Mesenchymal stem cell of Wharton's jelly (primary cell): ENCODE results near the gene DISC1.

DNA sequence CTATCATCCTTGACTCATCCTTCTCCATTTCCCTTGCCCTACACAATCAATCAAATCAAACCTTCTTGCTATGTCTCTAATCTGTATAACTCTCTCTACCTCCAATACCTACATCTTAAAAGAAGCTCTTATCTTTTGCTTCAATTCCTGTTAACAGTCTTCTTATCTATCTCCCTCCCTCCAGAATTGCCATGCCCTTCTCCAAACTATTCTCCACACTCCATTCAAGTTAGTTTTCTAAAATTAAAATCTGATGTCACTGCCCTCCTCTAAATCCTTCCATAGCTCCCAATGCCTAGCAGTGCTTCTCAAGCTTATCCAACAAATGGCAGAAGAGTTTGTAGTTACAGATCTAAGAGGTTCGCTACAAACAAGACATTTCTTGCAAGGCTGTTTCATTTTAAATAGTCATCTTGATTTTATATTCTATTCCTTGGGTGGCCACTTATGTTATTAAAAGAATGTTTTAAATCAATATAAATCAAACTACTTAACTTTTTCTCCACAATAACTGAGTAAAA lies 25.2 kb downstream of the EGLN1 start:
- CAGE, long polyA plus RNA: no peak

DNA sequence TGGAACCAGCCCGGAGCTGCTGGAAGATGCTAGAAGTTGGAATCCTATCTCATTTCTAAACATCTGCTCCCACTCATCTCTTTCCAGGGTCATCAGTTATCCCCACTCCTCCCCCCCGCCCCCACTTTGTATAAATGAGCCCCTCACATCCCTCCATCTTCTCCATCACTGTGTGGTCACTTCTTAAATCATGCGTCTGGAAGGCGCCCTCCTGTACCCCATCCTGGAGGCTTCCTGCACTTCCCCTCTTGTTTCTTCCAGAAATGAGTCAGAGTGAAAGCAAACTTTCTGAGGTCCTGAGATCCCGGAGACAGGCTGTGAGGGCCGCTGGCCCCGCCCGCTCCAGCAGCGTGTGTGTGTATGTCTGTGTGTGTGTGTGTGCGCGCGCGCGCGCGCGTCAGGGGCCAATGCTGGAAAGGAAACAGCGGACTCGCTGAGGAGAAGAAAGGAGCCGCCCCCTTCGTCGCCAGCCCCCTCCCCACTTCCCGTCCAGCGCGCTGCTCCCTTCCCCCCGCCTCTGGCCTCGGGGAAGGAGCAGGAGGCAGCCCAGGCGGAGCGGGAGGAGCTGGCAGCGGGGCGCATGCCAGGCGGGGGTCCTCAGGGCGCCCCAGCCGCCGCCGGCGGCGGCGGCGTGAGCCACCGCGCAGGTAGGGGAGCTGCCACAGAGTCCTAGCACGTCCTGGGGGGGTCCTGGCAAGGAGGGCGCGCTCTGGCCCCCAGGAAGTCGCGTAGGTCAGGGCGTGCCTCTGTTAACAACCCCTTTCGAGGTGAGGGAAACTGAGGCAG lies at the start of gene DISC1:
DISC1 (plus strand) TSS at position 503 of the 786 bp plus-strand sequence.
- CAGE, long polyA plus RNA: no peak

DNA sequence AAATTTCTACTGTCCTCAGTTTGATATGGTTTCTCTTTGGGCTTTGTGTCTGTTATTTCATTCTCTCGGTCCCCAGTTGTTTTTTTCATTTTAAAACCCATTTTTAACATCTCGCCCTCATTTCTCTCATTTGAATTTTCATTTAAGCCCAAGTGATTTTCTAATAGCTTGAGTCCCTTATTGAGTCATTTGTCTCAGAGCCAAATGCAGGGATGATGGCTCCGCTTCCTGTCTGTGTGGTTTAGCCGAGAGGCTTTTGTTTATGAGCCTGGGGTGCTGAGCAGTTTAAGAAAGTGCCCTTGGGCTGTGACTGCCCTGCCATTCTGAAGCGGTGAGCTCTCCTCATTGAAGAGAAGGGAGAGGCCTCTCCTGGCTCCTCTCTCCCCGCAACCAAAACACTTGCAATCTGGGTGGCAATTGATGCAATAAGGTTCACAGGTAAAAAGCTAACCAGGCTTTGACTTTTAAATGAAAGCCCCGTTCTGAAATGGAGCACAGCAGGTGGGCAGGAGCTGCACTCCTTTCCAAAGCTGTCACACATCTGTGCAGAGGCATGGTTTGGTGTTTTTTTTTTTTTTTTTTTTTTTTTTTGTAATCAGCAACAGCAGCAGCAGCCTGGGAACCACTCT lies 403.8 kb downstream of the SIPA1L2 start:
- CAGE, long polyA plus RNA: no peak

DNA sequence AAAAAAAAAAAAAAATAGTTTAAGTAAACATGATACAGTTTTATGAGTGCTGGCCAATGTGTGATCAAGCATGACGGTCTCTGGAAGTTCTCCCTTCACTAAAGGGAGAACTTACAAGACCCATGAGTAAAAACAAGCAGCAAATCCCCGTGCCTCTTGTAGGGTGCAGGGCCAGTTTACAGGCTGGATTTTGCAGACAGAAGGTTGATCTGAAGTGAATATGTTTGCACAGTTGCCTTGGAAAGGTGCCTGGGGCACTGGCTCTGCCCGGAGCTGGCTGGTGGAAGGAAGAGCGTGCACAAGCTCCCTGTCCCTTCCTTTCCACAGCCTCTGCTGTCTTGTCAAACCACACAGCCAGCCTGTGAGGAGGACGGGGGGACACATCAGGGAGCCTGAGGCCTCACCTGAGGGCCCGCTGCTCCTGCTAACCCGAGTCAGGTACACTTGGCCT lies 251.7 kb downstream of the SIPA1L2 start:
- CAGE, long polyA plus RNA: no peak

DNA sequence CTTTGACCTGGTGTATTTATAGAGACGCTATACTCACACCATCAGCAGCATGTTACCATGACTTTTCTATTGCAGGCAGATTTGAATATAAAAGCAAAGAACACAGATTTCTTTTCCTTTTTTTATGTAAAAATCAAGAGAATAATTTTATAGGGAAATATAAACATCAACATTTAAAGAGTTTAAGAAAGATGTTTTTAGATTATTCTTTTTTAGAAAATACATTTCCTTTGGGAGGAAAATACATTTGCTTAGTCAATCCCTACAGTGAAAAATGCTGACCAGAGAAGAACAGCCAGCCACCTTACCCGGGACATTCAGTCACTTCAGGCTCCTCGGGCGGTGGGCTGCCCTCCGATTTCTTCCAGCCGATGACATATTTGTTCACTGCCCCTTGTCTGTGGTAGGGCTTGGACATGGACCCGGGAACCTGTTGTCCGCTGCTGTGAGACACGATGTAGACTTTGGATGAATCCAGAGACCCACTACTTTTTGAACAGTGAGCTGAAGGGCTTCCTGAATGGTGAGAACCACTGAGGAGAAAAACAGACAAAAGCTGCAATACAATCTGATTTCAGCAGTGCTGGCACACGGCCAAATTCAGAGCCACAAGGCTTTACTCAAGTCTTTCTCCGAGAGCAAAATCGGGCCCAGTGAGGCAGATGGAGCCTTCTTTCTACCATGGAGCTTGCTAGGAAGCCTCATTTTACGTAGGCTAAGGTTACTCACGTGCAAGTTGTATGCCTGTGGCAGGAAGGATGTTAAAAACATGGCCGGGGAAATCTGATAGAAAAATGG lies 197.8 kb downstream of the SIPA1L2 start:
- CAGE, long polyA plus RNA: no peak

GRCh38 chr1:232542747-232543177 lies 87.2 kb downstream of the SIPA1L2 start:
- CAGE, long polyA plus RNA: no peak

GRCh38 chr1:232595079-232595872 lies 34.7 kb downstream of the SIPA1L2 start:
- CAGE, long polyA plus RNA: no peak

- CAGE, long polyA plus RNA: no peak
Measured at GRCh38 chr1:232610668-232611248, 19.2 kb downstream of the SIPA1L2 start.

DNA sequence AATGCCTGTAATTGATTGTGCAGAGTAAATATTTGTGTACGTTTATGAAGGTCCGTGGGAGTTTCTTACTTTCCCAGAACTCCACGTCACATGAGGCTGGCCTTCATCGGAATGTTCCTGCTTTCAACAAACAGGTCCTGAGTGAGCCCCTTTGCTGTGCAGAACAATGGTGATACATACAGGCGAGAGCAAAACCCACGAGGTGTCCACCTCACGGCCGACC lies 2.6 kb upstream of the SIPA1L2 start:
- CAGE, long polyA plus RNA: no peak

DNA sequence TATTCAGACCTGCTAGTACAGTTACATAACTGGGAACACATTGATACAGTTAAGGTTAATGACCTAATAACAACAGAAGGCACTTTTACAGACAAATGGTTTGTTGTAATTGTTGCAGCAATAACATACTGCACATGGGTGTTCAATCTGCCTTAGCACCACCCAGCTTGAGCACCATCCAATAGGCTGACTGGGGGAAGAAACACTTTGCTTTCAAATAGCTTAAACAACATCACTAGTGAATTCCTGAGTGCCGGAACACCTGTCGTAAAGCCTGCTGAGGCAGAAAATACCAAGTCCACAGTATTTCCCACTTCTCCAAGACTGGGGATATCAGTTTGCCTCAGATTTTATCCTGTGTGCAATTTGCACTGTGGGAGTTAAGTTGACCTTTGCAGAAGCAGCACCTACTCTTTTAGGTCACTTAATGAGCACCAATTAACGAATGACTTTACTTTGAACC lies 40.2 kb upstream of the MAP10 start:
- CAGE, long polyA plus RNA: no peak

GRCh38 chr1:232950952-232951228 lies 479 bp downstream of the NTPCR start:
- CAGE, long polyA plus RNA: no peak

GRCh38 chr1:233098124-233098514 lies 147.7 kb downstream of the NTPCR start:
- CAGE, long polyA plus RNA: no peak

DNA sequence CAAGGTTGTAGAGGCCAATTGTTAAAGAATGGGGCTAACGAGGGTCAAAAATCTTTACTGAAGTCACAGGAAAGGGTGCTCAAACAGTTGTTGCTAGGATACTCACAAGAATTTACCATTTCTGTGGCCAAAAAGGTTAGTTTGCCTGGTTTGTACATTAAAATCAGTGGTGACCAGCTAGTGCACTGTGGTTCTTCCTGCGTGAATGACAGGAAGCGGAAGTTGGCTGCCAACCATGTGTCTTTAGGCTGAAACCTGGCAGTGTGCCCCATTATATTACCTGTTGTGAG lies 13.5 kb downstream of the MAP3K21 start:
- CAGE, long polyA plus RNA: no peak

DNA sequence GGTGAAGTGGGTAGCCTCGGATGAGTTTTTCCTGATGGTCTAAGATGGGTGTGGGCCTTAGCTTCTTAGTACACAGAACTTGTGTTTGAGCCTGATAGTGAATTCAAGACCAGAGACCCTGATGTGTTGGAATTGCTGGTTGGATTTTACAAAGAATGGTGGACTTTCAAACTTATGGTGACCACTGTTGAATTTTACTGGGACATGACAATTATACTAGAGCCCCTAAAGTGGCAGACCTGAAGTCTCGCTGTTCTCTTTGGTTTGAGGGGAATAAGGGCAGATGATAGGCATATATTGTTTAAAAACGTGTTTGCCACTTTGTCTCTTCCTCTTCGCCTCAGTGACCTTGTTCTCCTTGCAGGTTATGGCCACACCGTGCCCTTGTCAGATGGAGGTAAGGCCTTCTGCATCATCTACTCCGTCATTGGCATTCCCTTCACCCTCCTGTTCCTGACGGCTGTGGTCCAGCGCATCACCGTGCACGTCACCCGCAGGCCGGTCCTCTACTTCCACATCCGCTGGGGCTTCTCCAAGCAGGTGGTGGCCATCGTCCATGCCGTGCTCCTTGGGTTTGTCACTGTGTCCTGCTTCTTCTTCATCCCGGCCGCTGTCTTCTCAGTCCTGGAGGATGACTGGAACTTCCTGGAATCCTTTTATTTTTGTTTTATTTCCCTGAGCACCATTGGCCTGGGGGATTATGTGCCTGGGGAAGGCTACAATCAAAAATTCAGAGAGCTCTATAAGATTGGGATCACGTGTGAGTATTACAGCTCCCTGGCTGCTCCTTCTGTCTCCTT lies 52.5 kb downstream of the KCNK1 start:
- CAGE, long polyA plus RNA: no peak

DNA sequence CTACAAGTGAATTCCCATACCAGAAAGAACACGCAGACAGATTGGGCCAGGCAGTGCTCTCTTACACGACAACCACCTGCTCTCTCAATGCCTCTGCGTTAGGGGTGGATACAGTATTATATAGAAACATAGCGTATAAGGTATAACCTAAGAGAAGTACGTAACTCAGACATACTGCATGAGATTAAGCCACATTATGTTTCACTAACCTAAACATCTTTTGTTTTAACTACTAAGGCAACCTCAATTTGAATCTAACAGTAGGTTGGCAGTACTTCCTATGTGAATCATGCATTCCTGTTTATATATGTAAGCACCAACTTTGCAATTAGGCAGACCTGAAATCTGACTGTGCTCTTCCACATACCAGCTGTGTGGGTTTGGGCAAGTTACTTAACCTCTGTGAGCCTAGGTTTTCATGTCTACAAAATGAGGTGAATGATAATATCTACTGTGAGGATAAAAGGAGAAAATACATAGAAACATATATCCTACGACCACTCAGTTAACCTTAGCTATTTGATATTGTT lies 58.1 kb upstream of the COA6 start:
- CAGE, long polyA plus RNA: no peak

DNA sequence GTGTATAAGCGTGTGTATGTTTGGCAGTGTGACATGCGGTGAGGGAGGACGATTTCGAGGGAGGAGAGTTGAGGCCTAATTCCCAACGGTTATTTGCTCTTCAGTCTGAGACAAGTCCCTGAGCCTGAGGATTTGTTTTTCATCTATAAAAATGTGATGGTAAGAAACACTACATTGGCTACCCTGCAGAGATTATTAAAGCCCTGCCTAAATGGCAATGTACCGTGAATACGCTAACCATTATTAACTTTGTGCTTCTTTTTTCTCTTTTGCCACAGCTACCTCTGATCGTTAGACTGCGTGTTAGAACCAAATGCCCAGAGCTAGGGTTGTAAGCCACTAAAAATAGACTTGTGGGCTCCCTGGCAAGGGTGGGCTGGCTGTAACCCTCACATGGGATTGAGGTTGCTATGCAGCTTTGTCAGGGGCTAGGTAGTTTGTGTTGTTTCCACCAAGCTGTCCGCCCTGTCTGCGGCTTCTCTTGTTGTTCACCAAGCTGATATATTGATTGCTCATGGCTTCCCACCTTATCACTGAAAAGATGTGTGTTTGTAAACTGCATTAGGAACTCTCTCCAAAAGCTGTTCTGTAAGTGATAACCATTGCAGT lies 41.8 kb upstream of the TARBP1 start:
- CAGE, long polyA plus RNA: no peak

DNA sequence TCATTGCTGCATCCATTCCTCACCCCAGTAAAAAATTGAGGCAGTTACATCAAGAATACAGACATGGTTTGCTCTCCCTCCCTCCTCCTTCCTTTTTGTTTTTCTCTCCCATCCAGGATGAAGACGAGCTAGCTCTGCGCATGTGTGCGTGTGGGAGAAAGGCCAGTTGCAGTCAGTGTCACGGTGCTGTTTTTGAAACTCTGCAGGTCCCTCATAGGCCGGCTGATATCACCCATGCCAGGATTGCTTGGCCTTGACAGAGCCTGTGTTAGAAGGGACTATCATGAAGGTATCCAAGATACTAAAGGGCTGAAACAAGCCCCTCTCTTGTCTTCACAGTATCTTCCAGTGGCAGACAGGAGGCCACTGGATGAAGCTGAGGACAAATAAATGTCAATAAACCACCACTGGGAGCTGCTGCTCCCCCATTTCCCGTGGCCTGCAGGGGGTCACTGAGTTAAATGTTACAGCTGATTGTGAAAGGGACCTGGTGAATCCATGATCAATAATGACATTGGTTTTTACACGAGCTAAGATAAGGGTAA lies 64.5 kb upstream of the TARBP1 start:
- CAGE, long polyA plus RNA: no peak

DNA sequence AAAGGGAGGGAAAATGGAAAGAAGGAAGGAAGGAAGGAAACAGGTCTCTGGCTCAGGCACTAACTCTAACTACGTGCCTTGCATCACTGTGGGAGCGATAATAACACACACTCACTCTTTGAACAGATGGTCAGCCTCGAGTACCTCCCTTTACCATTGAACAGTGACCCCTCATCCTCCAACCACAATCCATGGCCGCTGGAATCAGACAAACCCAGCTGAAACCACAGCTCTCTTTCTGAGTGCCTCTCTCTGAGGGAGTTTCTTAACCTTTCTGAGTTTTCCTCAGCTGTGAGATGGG lies 63.0 kb downstream of the IRF2BP2 start:
- CAGE, long polyA plus RNA: no peak

GRCh38 chr1:234562425-234562832 lies 47.5 kb downstream of the IRF2BP2 start:
- CAGE, long polyA plus RNA: no peak

DNA sequence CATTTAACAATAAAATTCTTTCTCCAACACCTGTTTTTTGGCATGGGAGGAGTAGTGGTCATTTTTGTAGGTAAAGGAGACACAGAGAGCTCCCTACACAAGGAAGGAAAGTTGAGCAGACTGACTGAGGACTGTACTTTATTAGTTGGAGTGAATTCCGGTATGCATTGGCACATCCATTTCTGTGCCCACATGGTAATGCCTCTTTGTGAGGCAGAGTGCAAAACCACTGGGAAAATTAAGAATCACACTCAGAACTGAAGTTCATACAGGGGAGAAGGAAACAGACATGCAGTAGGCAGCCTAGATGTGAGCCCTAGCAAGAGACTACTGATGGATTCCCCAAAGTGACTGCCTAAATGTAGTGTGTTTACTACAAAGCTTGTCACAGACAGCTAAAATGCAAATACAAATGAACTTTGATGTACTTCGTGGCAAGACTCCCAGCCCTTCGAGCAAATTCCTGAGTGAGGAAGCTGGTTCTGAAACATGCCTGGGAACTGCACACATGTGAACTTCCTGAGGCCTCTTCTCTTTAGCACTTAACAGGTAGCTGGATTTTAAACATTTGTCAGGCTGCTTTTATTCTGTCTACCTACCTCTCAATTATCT lies 6.5 kb upstream of the IRF2BP2 start:
- CAGE, long polyA plus RNA: no peak